SK-MEL-5 (cell line): ENCODE measurements around the gene CAMSAP2.

DNA sequence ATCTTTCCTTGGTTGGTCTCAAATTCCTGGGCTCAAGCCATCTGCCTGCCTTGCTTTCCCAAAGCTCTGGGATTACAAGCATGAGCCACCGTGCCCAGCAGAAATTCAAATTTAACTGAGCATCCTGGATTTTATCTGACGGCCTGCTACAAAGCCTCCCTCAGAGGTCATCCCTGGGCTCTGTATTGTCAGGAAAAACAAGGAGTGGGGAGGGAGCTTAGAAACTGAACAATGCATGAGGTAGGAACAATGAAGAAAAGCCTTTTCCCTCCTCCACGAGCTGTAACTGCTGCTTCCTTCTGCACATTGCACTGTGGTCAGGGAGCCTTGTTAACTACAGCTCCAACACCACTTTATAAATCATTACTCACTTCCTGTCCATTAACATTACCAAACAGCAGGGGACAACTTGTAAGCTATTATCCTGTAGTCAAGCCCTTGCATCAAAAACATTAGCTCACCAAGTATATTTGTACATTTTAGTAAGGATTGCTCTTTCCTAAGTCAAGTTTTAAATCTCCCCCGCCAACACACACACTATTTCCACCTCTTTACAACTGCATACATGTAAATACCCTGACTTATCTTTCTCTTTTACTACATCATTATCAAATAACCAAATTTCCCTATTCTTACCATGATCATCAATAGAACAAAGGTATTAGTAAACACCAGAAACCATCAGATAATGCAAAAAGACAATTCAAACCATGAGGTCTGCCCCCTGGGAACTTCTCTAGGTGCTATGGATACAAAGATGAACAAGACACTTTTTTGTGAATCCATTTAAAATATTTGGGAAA, 335.9 kb upstream of the NR5A2 start:
RAMPAGE:
- cytosol, long total RNA: no peak
- long total RNA: no peak
- nucleus, long total RNA: no peak

DNA sequence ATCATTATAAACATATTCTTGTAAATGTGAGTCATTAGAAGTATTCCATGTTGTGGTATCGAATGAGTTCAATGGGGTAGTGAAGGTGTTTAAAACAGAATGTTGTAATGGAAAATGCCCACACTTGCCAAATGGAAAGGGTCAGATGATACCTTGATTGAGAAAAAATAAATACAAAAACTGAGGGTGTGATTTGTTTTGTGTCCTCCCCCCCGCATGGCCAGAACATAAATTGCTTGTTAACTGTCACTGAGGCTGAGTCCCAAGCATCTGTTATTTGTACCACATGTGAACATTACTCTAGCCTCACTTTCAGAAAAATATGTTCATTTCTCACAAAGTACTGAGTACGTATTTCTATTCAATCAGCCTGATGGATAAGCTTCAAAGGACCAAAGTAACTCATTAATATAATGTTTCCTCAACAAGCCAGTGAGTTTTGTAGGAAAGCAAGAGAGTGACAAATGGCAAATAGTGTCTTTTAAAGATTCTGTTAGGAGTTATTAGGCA, 5.0 kb upstream of the NR5A2 start:
RAMPAGE:
- cytosol, long total RNA: no peak
- long total RNA: no peak
- nucleus, long total RNA: no peak

RAMPAGE:
- cytosol, long total RNA: no peak
- long total RNA: no peak
- nucleus, long total RNA: start-site peak on the minus strand at chr1:200029141-200029204, 59 and 13 reads in 2 replicates
These were observed 1.4 kb downstream of the NR5A2 start for GRCh38 chr1:200028509-200029779.

GRCh38 chr1:200034793-200035208, 7.3 kb downstream of the NR5A2 start:
RAMPAGE:
- cytosol, long total RNA: no peak
- long total RNA: no peak
- nucleus, long total RNA: no peak

GRCh38 chr1:200035452-200036263, 8.1 kb downstream of the NR5A2 start:
RAMPAGE:
- cytosol, long total RNA: no peak
- long total RNA: no peak
- nucleus, long total RNA: no peak

GRCh38 chr1:200038455-200038811, 10.9 kb downstream of the NR5A2 start:
RAMPAGE:
- cytosol, long total RNA: no peak
- long total RNA: no peak
- nucleus, long total RNA: no peak

DNA sequence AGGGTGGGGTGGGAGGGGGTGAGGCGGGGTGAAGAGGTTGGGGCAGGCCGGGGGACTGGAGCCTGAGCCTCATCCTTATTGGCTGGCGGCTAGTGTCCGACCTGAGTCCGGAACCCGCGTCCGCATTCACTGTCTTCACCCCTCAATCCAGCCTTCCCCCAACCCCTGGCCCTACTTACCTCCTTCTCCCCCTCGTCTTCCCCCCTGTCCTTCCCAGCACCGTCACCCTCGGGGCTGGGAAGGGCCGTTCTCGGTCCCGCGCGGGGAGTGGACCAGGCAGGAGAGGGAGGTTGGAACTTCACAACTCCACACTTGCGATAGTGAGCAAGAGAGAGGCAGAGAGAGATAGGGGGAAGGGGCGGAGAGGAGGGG, 11.3 kb downstream of the NR5A2 start:
RAMPAGE:
- cytosol, long total RNA: no peak
- long total RNA: no peak
- nucleus, long total RNA: no peak

DNA sequence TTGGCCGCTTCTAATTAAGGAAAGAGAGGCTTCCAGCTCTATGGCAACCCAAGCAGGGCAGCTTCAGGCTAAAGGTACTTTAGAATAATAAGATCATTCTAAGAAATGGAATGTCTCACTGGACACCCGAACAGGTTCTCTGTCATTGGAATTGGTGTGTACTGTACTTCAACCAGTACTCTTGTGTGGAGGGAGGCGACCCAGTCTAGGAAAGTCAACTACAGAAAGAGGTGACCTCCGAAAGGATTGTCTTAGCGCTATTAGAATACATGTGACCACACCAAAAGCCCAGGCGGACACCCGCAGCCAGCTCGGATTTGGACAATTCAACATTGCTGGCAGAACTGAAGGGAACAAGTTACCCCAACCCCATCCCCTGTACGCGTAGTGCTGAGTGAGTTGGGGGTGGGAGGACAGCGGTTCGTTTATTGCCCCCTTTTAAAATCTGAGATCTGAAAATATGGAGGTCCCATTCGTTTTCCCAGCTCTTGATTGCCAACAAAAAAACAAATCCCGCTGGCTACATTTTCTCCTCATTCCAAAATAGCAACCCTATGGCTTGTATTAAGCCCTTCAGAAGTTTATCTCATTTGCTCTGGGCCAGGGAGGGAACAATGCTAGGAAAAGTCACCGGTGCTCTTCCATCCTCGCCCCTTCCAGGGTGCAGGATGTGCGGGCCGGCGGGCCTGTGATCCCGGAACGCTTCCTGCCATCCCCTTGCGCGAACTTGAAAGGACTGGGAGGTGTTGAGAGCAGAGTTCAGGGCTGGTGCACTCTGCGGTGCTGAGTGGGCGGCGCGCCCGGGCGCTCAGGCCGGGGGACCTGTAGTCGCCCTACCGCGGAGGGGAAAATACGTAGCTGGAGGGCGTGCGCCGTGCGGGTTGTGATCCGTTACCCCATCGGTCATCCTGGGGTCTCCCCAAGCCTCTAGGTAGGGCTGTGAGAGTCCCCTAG, 12.8 kb downstream of the NR5A2 start:
RAMPAGE:
- cytosol, long total RNA: no peak
- long total RNA: no peak
- nucleus, long total RNA: no peak

DNA sequence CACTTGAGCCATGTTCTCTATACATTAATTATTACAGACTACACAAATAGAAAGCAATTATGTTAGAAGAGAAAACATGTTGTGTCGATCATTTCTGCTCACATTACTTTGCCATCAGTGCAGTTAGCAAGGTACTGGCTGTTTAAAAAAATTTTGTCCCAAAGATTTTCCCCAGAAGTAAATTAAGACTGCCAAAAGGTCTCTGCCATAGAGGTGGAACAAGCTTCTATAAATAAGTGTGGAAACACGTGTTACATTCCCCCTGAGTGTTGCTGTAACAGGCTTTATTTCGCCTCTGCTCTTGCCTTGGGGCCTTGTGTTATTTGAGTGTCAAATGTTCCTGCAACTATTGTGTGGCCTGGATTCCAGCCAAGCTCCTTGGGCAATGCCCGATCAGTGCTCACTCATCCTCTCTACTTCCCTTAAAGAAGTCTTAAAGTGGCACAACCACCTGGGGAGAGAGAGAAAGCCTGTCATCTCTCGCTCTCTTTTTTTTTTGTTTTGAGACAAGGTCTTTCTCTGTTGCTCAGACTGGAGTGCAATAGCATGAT, 156.6 kb downstream of the NR5A2 start:
RAMPAGE:
- cytosol, long total RNA: no peak
- long total RNA: no peak
- nucleus, long total RNA: no peak

DNA sequence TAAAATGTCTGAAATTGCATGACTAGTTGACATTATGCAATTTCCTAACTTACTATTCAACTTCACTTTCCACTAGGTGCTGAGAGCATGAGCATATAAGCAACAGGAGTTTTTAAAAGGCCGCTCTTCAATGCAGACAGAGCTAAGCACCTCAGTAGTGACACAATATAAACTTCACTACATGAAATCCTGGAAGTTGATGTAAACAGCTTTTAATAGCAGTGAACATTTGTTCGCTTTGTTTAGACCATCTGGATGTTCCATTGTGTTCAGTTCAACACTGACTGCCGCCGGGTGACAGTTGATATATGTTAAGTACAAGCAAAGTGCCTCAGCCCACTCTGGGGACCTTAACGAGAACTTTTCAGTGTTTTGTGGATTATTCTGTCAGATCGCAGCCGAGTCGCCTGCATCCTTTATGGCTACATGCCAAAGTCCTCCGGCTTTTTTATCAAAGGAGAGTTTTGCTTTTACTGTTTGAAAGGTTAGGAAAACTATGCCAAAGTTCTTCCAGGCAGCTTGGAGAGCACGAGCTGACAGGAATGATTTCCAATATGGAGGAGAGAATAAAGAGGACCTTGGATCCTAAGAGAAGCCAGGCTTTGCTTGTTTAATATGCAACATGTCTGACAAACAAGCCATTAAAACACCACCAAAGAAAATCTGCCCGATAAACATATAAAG, 167.3 kb downstream of the ZNF281 start:
RAMPAGE:
- cytosol, long total RNA: no peak
- long total RNA: no peak
- nucleus, long total RNA: no peak

RAMPAGE:
- cytosol, long total RNA: no peak
- long total RNA: no peak
- nucleus, long total RNA: no peak
These were observed 113.6 kb downstream of the ZNF281 start for GRCh38 chr1:200296140-200296704.

DNA sequence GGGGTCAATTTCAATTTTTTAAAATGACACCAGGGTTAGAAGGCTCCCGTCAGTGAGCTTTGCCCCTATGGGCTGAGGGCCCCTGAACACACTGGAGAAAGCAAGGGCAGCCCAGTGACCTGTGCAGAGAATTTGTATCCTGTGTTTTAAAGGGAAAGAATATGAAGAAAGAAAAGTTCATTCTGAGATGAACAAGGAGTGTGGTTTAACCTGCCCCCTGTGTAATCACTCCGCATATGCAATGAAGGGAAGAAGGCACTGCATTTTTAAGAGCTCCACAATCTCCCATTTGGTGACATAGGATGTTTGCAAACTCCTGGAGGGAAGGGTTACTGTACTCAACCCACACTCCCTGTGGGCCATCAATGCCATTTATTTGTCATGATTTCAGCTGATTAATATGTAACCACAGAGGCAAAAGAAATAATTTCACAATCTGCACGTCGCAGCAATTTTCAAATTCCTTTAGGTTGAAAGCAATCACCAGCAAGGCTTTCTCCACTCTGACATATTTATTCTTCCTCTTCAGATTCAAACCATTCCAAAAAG, 95.6 kb downstream of the ZNF281 start:
RAMPAGE:
- cytosol, long total RNA: no peak
- long total RNA: no peak
- nucleus, long total RNA: no peak

DNA sequence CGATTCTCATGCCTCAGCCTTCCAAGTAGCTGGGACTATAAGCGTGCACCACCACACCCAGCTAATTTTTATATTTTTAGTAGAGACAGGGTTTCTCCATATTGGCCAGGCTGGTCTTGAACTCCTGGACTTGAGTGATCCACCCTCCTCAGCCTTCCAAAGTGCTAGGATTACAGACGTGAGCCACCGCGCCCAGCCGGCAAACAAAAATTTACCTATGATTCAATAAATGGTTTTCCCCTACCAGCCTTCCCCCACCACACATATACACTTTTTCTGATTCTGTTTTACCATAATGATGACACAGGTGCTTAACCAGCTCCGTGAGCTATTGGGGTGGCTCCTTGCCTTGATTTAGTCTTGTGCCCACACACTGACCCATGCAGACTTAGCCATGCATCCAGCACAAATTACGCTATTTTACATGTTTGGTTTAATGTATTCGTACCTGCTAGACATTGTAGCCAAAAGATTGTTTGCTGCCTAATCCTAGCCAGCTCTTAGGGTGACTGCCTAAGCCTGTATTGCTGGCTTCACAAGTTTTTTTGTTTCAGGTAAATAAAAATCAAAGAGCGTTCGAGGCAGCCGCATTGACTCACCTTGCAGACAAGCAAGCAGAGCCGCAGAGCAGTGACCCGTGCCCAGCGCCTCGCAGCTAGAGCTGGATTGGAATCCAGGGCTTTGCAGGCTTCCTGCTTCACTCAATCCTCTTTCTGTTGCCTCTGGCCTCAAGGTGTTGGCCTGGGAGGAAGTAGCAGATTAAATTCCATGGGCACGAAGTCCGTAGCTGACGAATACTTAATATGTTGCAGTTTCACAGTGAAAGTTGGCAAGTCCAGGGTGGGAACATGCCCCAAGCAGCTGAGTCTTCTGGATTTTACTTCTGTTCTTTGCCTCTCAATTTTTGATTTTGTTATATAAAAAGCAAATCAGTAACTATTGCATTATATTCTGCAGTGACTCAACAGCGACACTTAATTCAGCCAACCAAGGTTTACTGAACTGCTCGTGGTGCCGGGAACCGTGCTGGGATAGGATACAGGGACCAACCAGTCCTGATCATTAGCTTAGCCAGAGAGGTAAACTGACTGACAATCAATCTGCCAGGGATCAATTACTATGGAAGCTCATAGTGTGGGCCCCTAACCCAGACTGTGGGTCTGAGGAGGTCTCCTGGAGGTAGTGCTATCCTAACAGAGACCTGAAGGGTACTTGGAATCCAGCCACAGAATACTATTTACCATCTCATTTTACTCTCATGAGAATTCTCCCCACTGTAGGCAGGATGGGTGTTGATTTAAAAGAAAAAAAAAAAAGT, 68.0 kb upstream of the ZNF281 start:
RAMPAGE:
- cytosol, long total RNA: no peak
- long total RNA: no peak
- nucleus, long total RNA: no peak

RAMPAGE:
- cytosol, long total RNA: no peak
- long total RNA: no peak
- nucleus, long total RNA: start-site peak on the plus strand at chr1:200738855-200739096, 34 and 18 reads in 2 replicates
These were observed at the start of gene CAMSAP2 for GRCh38 chr1:200738769-200739286. TSS of gene CAMSAP2 (plus strand) at chr1:200738893.

RAMPAGE:
- cytosol, long total RNA: no peak
- long total RNA: no peak
- nucleus, long total RNA: no peak
These were observed 40.2 kb downstream of the CAMSAP2 start for GRCh38 chr1:200778743-200779431.

RAMPAGE:
- cytosol, long total RNA: no peak
- long total RNA: no peak
- nucleus, long total RNA: no peak
These were observed 1.4 kb upstream of the INAVA start for GRCh38 chr1:200893111-200893982.

RAMPAGE:
- cytosol, long total RNA: no peak
- long total RNA: no peak
- nucleus, long total RNA: no peak
These were observed 728 bp downstream of the INAVA start for GRCh38 chr1:200895479-200895776.

GRCh38 chr1:200991727-200992013, 31.8 kb downstream of the KIF21B start:
RAMPAGE:
- cytosol, long total RNA: no peak
- long total RNA: no peak
- nucleus, long total RNA: no peak

DNA sequence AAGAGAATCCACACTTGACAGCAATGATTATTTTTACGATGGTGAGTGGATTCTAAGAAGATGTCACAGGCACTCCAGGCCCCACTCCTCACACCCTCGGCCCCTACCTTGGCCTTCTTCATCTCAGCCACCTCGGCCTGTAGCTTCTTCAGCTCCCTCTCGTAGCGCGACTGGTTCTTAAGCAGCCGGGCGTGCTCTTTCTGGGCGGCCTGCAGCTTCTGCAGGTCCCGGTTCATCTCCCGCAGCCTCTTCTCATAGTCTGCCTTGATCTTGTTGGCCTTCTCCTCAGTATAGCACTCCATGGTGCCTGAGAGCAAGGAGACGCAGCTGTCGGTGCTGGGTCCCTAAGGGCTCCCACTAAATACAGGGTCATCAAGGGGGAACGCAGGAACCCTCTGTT, 27.4 kb downstream of the KIF21B start:
RAMPAGE:
- cytosol, long total RNA: no peak
- long total RNA: no peak
- nucleus, long total RNA: no peak

DNA sequence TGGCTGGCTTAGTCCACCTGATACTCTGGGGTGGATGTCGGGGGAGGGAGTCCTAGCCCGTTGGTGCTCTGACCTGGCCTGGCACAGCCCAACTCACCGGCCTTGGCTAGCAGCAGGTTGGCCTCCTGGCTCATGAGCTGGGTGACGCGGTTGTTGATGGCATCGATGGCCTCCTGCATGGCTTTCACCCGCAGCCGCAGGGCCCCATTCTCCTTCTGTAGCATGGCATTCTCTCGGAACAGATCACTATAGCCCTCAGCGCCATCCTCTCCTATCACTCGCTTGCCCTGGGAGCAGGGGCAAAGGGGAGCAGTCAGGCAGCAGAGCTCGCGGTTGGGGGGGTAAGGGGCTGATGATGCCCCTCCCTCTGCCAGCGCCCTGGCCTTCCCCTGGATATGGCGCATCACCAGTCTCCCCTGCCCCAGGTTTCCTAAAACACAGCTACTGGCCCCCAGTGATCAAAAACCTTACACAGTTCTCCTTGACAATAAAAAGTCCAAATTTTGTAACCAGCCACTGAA, 21.4 kb downstream of the KIF21B start:
RAMPAGE:
- cytosol, long total RNA: no peak
- long total RNA: no peak
- nucleus, long total RNA: no peak